ENCODE measurements around the genes COPZ1, ITGA5, GTSF1, LACRT, OR9K2, OR2AP1, ITGA7 and CD63.

DNA sequence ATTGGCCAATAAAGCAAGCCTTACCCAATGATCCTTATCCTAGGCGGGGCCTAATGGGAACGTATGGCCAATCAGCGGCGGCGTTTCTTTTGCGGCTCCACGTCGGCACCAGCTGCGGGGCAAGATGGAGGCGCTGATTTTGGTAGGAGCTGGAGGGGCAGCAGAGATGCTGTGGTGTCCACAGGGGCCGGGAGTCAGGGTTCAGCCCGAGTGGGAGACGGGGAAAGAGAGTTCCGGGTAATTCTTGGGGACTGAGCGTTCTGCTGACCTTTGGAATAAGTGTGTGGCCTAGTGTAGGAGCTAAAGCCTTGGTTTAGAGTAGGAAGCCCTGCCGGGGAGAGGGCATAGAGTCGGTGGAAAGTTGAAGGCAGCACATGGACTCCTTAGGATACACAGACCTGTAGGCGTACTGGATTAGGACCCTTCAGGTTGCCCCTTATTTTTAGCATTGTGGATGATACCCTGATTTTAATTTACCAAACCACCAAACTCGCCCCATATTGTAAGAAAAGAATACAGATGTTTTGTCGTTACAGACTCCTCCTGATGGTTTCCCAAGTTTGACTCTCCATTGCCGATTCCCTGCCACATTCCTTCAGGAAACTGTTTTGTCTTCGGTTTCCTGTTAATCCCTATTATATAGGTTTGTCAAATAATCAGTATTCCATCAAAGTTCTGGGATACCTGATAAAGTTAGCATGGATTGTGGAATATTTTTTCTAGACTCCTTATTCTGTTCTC, at the start of gene COPZ1:
Gene COPZ1, plus strand, starts transcription at position 92 of the 741 bp plus-strand sequence.
- RRBS: under 1% methylated on average over 6 of the region's 22 CpGs

- RRBS: no CpG with 5 or more reads among the region's 11 CpGs
These were observed 6.2 kb downstream of the GPR84 start for GRCh38 chr12:54357962-54358671.

DNA sequence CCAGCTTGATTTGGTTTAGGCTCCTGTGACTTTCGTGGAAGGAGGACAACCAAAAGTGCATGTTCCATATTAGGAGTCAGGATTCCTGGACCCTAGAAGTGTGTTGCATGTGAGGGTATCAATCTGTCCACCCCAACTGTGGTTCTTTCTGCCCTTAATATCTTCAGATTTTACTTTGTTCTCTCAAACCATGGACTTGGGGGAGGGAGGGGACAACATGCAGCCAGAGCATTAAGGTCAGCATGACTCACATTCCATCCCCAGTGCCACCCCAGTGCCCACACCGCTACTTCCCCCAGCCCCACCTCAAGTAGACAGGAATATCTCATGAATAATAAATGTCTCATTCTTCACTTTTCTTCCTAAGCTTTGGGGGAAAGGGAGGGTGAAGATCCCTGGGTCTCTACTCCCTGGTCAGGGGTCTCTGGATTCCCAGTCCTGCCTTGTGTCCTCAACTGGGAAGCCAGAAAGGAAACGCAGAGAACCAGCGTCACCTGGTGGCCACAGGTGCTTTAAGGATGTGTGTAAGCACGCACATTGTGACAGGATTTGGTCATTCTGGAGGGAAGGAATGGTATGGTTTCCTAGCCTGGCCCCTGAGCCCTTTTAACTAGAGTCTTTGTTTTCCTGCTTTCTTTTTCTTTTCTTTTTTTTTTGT, 3.6 kb downstream of the GPR84 start:
- RRBS: no CpG with 5 or more reads among the region's 5 CpGs

DNA sequence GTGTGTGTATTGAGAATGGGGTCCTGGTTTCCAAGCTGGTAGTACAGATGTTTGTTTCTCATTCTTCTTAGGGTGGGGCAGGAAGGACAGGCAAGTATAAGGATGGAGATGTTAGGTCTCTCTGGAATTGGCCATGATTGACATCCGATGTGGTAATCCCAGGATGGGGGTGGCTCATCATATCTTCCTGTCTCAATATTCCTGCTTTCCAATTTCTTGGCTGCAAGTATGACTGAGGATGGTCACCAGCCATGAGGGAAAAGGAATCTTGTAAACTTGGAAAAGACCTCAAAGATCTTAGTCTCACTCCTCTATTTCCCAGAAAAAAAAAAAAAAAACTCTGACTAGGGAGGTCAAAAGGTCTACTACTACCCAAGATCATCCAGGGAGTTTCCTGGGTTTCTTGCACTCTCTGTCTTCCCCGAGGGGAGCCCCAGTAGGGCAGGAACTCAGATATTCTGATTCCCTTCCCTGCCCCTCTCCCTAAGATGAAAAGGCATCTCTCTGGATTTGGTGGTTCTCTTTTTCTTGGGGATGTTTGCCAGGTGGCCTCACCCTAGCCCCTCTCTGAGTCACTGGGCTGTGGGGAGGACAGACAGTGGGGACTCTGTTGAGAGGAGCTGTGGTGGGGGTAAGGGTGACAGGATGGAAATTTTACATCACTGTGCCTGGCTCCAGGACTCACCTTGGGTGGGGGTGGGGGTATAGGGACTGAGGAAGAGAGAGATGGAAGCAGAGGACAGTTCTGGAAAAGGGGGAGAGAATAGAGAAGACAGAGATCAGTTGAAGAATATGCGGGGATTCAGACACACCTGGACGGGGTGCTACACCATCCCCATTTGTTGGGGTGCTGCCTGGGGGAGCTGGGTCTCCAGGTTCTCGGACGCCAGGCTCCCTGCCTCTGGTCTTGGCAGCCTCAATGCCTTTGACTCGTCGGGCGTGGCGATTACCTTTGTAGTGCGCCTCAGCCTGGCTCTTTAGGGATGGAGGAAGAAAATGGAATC, 9.2 kb upstream of the GPR84 start:
- RRBS: no CpG with 5 or more reads among the region's 11 CpGs

DNA sequence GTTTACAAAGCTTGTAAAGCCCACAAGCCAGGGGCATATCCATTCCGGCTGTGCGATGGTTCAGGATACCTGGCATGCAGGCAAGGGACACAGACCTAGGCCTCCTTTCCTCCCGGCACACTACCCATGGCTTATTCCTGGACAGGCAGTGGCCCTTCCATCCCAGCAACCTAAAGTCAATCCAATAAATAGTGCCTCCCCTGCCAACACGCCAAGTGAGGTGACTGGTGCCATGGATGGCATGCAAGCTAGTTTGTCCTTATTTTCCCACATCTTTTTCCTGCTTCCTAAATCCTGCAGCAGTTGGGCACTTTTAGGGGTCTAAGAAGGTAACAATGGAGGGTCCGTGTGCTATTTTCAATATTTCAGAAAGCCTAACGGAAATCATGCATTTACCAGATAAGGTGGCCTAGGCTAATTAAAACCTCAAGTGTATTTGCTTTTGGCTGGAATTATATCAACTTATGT, 5.0 kb downstream of the ITGA5 start:
- RRBS: 78% methylated on average over 3 of the region's 6 CpGs

- RRBS: 2% methylated on average over 21 of the region's 47 CpGs
These were observed at the start of gene ITGA5 for GRCh38 chr12:54418727-54419395. Gene ITGA5 (minus strand): TSS chr12:54419266.

- RRBS: under 1% methylated on average over 5 of the region's 20 CpGs
These were observed at the start of gene GTSF1 for GRCh38 chr12:54473463-54474035. Gene GTSF1 (minus strand): TSS chr12:54473602.

GRCh38 chr12:54579551-54580255, 8.8 kb downstream of the PPP1R1A start:
- RRBS: no CpG with 5 or more reads among the region's 11 CpGs

DNA sequence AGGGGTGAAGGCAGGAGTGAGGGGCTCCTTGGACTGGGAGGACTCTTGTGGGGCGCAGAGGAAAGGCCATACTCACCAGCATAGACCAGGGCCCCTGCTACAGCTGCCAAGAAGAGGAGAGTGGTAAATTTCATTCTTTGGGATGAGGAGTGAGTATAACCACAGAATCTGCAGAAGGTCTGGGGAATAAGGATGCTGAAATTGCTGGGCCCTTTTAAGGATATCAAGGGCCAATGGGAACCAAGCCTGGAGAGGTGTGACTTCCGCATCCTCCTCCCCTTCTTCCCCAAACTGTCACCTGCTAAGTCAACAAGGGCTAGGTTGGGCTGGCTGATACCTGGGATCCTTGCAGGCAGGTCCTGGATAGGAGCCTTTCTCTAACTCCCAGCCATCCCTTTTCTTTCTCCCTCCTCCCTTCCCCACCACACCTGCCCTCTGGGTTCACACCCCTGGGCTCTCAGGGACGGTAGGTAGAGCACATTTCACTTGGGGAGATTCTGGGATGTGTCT, at the start of gene LACRT:
Gene LACRT, minus strand, starts transcription at position 188 of the 510 bp plus-strand sequence.
- RRBS: no CpG with 5 or more reads among the region's 3 CpGs

DNA sequence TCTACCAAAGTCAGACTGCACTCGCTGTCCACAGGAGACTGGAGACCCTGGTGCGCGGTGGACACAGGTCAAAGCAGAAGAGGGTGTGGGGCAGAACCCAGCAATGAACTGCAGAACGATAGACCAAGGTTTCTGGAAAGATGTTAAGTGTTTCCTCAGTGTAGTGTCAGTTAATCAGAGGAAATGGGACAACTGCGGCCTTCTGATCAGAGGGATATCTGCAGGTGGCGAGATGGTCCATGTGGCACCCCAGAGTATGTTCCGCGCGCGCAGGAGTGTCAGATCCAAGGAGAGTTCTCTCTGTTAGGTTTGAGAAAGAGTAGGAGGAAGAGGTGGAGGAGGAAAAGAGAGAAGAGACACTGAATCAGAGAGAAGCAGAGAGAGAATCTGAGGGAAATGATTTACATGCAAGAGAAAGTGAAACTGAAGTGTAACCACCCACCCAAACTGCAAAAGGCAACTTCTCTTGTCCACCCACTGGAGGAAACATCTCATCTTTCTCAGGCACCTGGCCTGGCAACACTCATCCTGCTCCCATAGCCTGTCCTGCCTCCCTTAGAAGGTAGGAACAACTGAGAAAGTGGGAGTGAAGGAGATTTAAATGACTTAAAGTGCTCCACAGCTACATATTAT, 6.6 kb upstream of the TESPA1 start:
- RRBS: no CpG with 5 or more reads among the region's 10 CpGs

DNA sequence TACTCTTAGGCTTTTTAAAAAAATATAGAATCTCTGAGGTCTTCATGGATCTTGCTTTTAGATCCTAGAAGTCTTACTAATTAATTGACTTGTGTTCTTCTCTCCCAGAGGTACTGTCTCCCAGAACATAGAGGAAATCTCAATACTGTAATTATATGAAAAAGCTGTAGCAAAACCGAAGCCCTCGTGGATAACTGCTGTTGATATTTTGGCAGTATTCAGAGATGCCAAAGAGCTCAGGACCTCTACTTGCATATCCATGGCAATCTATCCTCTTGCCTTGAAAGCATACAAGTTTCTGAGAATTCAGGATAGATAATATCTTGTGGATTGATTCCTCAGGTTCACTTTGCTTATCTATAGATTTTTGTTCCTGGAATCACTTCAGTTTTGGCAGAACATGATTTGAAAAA, at the start of gene OR9K2:
Gene OR9K2, plus strand, starts transcription at position 232 of the 413 bp plus-strand sequence.
- RRBS: no CpG with 5 or more reads among the region's 2 CpGs

GRCh38 chr12:55572193-55572555, at the start of gene OR2AP1:
Gene OR2AP1 (plus strand): TSS chr12:55572468.
- RRBS: no CpG with 5 or more reads among the region's 1 CpG

GRCh38 chr12:55636048-55636740, 498 bp upstream of the OR10P1 start:
- RRBS: no CpG with 5 or more reads among the region's 6 CpGs

DNA sequence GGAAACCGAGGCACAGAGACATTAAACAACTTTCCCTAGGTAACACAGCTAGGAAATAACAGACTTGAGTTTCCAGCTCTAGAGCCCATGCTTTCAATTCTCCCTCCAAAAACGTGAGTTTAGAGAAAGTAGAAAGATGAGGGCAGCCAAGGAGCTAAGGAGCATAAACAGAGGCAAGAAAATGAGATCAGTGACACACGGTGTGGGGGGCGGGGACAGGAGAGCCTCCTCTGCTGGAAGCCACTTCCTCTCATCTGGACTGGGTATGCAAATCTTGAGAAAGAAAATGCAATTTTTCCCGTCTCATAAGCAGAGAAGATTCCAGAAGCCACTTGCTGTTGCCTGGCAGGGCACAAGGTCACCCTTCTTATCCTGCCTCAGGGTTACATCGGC, 5.9 kb downstream of the OR10P1 start:
- RRBS: no CpG with 5 or more reads among the region's 6 CpGs

- RRBS: no CpG with 5 or more reads among the region's 2 CpGs
These were observed 7.9 kb upstream of the METTL7B start for GRCh38 chr12:55673530-55674120.

GRCh38 chr12:55705367-55706114, 2.2 kb downstream of the ITGA7 start:
- RRBS: no CpG with 5 or more reads among the region's 6 CpGs

DNA sequence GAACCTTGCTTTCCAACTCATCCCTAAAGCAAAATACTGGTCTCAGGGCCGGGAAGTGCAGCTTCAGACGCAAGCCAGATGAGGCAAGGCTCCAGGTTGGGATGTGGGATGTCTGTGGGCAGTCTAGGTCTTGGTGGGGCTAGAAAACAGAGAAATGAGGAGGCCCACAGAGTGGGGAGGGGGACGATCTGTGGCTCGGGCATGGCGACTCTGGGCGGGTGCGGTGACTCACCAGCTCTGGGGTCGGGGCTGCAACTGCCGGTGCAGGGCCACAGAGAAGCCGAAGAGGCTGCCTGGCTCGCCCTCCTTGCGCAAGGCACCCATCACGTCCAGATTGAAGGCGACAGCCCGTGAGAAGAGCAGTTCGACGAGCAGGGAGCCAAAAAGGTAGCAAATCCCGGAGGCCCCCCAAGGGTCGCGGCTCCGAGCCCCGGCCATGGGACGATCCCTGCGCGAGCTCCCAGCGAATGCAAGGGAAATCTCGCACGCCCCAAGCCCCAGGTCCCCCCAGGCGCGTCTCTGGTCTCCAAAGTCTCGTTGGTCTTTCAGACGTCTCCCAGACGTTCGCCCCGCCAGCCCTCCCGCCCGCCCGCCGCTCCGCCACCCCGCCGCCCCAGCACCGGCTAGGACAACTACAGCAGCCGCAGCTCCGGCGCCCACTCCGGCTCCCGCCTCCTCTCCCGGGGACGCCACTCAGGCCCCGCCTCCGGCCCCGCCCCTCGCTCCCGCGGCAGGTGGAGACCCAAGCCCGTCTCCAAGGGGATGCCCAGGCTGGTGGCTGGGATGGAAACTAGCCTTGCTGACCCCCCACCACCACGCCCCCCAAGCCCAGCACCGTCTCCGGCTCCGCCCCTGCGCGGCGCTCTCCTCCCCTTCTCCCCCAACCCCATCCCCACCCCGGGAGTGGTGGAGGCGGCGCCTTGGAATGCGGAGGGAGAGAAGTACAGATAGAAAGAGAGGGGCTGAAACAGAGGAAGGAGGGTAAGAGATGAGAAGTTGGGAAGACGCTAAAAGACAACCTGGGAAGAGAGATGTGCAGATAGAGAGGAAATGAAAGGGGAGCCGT, at the start of gene ITGA7:
Gene ITGA7, minus strand, starts transcription at position 660 of the 1,066 bp plus-strand sequence.
- RRBS: 12% methylated on average over 1 of the region's 70 CpGs

DNA sequence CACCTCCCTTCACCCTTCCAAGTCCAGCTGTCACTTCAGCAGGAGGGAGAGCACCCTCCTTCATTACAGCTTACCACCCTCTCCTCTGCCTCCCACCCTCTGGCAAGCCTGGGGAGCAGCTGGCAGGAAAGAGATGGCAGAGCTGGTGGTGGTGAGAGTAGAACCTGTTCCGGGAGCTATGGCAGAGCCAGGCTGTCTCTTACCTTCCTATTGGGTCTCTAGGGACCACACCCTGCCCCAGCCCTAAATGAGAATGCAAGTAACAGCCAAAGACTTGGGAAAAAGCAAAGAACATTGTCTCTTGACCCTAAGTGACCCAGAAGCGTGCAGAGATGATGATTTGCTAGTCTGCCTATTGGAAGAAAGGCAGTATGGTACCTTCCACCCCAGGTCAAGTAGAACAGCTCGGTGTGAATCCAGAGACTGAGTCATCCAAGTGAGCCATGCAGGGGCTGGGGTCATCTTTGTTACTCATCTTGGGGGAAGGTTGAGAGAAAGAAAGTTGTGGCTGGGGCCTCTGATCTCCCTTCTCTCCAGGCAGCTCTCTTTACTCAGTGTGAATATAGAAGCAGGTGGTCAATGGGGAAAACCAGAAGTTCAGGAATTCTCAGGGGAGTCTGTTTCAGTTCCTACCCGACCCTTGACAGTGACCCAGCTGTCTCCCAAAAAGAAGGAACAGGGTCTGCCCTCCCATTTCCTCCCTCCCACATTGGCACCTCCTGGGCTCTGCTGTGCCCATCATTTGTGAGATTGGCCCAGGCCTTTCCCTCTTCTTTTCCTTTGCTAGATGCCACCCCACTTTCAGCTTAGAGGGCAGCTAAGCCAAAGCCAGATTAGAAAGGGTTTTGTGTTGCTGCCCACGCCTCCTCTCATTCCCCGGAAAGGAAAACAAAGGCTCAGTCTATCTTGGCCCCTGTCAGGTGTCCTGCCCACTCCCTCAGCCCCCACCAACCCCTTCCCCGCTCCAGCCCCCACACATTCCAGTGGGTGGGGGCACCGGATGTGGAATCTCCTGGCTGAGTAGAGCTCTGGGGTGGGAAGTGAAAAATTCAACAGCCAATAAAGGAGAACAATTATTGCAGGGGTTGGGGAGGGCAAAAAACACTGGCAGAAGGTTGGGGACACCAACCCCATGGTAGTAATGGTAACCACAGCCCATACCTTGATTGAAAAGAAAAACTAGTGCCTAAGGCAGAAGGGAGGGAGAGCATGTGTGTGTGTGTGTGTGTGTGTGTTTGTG, 1.9 kb downstream of the BLOC1S1 start:
- RRBS: 100% methylated on average over 1 of the region's 8 CpGs

DNA sequence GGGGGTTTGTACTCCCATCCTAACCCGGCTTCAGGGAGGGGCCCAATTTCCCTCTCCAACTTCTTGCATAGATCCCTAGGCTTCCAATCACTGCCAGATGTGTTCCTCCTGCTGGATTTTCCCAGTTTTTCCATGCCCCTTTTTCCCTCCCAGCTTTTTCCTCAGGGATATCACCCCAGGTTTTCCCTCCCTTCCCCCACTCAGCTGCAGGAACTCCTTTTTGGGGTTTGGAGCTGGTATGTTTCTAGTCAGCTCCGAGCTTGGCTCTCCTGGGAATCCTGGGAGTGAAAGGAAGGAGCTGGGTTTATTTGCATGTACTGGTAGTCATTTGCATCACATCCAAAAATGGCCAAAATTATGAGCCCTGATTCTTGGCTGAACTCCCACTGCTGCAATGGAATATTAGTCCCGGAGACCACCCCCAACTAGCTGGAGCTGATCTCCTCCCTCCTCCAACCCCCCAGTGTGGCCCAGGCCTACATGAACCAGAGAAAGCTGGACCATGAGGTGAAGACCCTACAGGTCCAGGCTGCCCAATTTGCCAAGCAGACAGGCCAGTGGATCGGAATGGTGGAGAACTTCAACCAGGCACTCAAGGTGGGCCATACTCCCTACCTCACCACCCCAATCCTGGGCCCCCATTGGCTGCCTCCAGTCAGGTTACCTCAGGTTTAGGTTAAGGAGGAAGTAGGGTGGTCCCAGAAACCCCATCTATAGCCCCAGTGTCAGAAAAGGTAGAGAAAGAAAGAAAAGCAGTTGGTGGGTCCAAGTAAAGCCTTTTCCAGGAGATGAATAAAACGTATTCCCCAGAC, 1.4 kb upstream of the RDH5 start:
- RRBS: no CpG with 5 or more reads among the region's 5 CpGs

DNA sequence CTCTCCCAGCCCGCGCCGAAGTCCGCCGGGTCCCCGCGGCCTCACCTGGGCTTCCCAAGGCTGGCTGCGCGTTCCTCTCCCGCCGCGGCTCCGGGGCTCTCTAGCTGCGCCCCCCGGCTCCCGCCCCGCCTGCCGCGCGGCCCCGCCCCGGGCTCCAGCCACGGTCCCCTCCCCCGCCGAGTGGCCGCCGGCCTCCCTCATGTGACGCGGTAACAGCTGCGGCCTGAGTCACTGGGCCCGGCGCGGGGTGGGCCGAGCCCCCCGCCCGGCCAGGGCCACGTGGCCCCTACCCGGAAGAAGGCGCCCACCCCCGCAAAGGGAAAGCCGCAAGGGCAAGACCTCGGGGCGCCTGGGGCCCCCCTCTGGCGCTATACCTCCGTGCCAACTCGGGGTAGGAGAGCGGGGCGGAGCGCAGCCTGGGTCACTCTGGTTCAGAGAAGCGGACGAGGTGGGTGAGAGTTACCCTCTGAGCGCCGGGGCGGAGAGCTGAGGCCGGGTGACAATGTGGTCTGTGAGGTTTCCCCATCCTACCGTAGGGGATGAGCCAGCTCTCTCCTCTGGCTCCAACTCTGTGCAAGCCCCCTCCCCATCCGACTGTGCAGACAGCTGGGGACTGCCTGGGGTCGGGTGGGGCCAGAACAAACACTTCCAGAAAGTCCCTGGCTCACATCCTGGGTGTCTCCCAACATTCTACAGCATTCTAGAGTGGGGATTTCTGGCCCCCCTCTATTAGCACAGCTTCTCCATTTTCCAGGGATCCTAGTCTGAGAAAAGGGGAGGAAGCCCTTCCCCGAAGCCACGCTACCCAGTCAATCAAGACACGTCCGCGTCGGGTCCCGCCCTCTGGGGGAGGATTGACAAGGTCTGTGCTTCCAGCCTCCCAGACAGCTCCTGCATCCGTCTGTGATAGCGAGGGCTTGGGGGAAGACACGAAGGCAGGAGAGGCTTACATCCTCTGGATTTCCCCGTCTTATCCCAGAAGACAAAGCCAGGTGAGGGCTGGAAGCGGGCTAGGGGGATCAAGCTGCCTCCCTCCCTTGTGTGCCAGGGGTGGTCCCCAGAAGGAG, at the start of gene CD63:
Gene CD63, minus strand, starts transcription at position 102 of the 1,067 bp plus-strand sequence.
- RRBS: 1% methylated on average over 23 of the region's 70 CpGs

All from CMK (cell line).